ENCODE measurements around the genes PPP1R1B and PGAP3.

GRCh38 chr17:39593994-39594337 lies 13.8 kb downstream of the NEUROD2 start:
- RRBS = no CpG with 5 or more reads among the region's 3 CpGs

- RRBS = 2% methylated on average over 48 of the region's 92 CpGs
These were observed 9.1 kb upstream of the PPP1R1B start for GRCh38 chr17:39617299-39618470.

- RRBS = 20% methylated on average over 5 of the region's 20 CpGs
These were observed at the start of gene PPP1R1B for GRCh38 chr17:39626529-39627041. Gene PPP1R1B, plus strand, starts transcription at chr17:39626952.

DNA sequence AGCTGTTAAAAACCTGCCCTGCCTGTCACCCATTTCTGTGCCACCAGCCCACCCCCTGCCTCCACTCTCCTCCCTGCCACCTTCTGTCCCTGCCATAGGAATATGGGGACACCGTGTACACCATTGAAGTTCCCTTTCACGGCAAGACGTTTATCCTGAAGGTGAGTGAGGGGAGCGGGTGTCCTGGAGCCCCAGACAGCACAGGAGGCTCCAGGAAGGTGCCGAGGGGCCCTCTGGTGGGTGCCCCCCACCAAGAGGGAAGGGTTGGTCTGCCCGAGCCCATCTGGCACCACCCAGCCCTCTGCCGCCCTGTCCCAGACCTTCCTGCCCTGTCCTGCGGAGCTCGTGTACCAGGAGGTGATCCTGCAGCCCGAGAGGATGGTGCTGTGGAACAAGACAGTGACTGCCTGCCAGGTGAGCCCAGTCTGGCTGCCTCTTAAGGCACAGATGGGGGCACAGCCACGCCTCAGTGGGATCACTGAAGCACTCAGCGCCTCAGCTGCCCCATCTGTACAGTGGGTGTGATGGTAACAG lies 5.0 kb upstream of the TCAP start:
- RRBS = no CpG with 5 or more reads among the region's 12 CpGs

DNA sequence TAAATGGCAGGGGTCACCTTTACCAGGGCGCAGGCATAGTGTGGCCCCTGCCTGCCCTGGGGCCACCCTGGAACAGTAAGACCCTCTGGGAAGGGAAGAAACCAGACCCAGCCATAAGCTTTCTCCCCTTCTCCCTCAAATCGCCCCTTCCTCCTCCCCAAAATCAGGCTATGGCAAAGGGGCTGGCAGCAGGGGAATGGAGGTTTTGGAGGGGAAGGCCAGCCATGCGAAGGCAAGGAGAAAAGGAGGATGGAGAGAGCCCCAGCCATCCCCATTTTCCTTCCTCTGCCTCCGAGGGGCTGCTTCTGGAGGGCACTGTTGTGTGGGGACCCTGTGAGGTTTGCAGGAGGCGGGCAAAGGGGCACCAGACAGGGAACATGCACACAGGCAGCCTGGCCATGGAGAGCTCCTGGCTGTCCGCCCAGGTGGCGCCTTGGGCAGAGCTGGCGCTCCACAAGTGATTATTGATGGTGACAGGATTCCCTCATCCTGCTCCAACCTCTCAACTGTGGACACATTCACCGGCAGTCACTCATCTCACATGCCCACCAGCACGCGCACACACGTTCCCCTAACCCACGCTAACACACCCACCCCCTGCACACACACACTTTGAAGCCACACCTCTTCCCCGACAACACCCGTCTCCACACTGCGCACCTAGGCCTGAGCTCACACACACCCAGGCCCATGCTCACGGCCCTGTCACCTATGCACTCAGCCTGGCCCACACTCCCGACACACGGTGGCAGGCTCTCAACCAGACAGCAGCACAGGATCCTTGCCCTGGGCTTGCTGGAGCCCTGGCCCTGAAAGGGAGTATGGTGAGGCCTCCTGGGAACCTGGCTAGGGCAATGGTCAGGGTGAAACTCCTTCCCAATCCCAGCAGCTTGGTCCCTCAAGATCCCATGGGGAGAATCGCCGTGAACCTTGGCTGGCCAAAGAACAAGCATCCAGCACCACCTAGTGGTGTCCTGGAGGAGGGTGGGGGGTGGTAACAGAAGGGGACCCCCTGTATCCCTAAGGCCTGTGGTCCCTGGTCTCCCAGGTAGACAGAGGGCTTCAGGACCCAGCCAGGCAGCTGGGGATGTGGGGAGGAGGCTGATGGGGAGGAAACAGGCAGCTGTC lies 3.5 kb downstream of the PNMT start:
- RRBS = no CpG with 5 or more reads among the region's 21 CpGs

- RRBS = no CpG with 5 or more reads among the region's 13 CpGs
These were observed 9.3 kb downstream of the PNMT start for GRCh38 chr17:39677472-39678130.

GRCh38 chr17:39687402-39688552 lies at the start of gene PGAP3:
Gene PGAP3, minus strand, starts transcription at chr17:39688057.
- RRBS = 2% methylated on average over 12 of the region's 49 CpGs

DNA sequence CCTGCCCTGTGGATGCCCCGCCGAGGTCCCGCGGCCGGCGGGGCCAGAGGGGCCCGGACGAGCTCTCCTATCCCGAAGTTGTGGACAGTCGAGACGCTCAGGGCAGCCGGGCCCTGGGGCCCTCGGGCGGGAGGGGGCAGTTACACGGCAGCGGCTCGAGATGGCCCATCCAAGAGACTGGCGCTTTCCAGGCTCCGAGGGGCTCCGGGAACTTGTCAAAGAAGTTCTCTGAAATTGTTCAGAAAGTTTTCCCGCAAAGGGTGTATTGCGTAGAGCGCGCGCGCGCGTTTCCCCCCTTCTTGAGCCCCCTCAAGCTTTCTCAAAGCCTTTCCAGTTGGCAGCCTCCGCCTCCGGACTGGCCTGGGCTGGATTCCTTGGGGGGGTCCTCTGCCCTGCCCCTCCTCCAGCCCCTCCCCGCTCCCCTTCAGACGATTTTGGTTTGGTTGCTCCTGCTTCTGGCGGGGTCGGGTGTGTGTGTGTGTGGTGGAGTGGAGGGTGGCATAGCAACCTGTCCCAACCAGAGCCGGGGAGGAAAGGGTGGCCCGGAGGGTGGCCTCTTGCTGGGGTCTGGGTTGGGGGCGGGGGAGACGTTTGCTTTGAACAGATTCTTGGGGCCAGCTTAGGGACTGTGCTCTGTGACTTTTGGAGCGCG lies 614 bp downstream of the ERBB2 start:
- RRBS = 6% methylated on average over 11 of the region's 40 CpGs

DNA sequence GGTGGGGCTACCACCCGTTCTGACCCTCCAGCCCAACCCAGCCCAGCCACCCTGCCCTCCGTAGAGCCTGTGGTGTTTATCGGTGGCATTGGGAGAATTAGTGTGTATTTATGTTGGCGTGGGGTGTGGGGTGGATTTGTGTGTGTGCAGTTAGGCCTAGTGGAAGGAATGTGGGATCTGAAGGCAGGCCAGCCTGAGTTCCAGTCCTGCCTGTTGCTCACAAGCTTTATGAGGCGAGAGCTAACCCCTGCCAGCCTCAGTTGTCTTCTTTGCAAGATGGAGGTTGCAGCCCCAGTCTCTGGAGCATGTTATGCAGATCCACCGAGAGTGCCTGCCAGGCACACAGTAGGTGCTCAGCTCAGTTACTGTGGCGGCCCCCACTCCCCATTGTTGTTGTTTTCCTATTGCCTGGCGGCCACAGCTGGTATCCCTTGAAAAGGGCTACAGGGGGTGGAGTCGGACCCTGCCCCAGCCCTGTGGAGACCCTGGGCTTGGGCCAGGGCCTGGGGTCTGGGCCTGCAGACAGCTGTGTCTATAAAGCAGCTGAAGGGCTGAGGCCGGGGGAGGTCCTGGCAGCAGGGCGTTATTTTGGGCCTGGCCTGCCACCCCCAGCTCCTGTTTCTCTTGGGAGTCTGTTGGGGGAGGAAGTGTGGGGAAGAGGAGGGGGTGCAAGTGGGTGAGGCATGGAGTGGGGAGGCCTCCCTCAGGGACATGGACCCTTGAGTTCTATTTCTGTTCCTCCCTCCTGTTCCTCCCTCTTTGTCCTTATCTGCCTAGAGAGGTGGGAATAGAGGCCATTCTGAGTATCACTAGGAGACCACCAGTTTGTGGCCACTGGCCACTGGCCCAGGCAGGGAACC lies 5.2 kb downstream of the ERBB2 start:
- RRBS = no CpG with 5 or more reads among the region's 11 CpGs

GRCh38 chr17:39723115-39723546 lies 7.2 kb downstream of the MIEN1 start:
- RRBS = 97% methylated on average over 7 of the region's 19 CpGs

DNA sequence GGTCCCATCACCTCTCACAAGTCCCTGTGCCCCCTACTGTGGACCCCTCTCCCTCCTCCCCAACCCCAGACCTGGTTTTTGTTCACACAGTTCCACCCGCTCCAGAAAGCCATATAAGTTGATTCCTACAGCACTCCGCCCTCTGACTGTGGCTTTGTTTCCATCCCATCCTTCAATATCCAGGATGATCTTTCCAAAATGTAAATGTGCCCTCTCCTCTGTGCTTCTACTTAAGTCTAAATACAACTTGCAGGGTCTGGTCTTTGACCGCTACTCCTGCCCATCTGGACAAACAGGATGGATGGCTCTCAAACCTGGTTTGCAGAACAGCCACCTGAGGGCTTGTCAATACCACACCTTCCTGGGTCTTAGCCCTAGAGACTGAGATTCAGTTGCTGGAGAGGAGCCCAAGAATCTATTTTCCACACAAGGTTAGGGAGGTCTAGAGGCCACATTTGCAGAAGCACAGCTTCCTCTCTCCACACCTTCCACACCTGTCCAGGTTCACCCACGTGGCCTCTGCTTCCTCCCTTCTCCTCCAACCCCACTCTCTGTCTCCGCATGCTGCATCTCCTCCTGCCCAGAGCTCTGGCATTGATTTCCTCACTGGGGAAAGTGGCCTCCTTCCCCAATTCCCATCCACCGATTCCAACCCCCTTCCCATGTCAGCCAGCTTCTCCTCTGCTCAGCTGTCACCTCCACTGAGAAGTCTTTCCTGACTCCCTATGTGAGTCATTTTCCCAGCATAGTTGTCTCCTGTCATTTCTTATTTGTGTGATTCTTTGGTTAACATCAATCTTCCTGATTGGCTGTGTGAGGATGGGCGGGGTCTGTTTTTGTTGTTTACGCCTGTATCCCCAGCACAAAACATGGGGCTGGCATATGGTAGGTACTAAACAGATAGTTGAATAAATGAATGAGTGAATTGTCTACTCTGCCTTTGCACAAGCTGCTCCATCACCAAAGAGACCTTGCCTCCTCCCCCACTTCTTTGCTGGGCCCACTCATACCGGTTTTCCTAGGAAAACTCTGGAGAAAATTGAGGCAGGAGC lies 1.7 kb upstream of the GRB7 start:
- RRBS = no CpG with 5 or more reads among the region's 9 CpGs

- RRBS = no CpG with 5 or more reads among the region's 3 CpGs
These were observed 2.9 kb downstream of the IKZF3 start for GRCh38 chr17:39861252-39861549.

DNA sequence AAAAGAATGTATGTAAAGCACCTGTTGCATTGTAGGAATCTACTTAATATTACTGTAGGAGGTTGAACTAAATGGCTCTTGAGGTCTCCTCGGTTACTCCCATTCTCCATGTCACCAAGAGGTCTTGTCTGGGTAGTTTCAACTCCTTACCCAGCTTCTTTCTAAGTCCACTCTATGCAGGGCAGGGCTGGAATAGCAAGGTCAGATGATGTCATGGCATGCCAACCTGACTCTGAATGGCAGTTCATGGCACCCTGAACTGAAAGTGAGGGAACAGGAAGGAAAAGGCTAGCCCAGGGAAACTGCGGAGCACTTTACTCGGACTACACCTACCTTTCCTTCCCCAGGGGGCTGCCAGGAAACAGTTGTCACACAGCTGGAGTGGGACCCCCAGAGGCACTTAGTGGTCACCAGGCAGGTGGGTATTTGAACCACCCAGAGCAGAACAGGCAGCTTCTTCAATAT lies 973 bp downstream of the LRRC3C start:
- RRBS = no CpG with 5 or more reads among the region's 3 CpGs

- RRBS = 83% methylated on average over 1 of the region's 13 CpGs
These were observed 17.2 kb downstream of the PSMD3 start for GRCh38 chr17:39997509-39998474.

- RRBS = 91% methylated on average over 3 of the region's 28 CpGs
These were observed 8.0 kb downstream of the CSF3 start for GRCh38 chr17:40022867-40024026.

DNA sequence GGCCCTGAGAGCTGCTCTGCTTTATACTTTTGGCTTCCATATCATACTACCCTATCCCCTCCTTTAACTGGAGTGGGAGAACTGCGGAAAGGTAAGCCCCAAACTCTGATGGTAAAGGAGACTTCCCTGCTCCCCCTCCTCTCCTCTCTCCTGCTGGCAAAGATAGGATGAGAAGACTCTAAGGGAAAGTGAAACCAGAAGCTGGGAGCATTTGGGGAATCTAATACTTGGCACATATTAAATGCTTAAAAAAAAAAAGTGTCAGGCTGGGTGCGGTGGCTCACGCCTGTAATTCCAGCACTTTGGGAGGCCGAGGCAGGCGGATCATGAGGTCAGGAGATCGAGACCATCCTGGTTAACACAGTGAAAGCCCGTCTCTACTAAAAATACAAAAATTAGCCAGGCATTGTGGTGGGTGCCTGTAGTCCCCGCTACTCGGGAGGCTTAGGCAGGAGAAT lies 4.2 kb upstream of the MED24 start:
- RRBS = no CpG with 5 or more reads among the region's 9 CpGs

DNA sequence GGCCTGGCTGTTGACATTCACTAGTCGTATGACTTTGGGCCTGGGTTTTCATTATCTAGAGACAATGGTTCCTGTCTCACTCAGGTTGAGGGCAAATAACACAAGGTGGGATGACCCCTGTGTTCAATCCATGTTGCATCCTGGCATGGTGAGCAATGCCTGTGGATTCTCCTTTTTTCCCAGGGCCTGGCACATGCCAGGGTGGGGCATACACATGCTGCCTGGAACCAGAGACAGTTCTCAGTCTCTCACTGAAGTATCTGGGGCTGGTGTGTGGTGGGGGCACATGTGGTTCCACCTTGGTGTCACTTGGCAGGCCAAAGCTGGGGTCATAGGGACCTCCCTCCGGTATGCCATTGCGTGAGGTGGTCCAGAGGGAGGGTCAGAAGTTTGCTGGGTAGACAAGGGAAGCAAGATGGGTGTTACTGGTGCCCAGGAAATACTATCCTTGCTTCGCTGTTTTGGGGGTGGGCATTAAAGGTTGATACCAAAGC lies 5.5 kb downstream of the THRA start:
- RRBS = no CpG with 5 or more reads among the region's 4 CpGs

DNA sequence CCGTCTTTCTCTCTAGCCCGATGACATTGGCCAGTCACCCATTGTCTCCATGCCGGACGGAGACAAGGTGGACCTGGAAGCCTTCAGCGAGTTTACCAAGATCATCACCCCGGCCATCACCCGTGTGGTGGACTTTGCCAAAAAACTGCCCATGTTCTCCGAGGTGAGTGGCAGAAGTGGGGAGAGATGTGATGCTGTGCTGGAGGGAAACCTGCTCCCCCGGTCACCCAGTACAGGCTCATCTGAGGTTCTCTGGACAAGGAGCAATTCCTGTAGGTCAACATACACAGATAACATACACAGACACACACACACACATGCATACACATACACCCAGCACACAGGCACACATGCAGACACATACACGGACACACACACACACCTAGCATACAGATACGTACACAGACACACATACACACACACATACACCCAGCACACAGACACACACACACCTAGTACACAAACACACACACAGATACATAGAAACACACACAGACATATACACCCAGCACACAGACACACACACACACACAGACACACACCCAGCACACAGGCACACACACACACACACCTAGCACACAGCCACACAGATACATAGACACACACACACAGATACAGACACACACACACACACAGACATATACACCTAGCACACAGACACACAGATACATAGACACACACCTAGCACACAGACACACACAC lies 13.5 kb downstream of the NR1D1 start:
- RRBS = 72% methylated on average over 4 of the region's 11 CpGs

DNA sequence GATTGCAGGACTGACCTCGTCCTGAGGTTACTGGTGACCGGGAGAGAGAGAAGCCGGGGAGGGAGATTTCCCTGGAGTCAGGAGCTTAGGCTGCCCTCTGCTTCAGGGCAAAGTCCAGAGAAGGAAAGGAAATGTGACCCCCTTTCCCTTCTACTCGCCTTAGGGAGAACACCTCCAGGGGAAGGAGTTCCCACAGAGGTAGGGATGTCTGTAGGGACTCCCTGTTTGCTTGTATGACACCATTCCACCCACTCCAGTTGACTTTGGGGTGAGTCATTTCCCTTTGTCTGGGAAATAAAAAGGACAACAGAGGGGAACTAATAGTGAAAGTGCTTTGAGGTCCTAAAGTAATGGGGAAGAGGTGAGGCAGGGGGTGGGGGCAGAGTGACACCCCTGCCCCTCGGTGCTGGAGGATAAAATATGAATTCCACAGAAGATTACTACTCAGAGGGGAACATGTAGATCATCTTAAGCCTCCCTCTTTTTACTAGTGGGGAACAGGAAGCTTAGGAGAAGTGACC lies 724 bp upstream of the NR1D1 start:
- RRBS = no CpG with 5 or more reads among the region's 5 CpGs

DNA sequence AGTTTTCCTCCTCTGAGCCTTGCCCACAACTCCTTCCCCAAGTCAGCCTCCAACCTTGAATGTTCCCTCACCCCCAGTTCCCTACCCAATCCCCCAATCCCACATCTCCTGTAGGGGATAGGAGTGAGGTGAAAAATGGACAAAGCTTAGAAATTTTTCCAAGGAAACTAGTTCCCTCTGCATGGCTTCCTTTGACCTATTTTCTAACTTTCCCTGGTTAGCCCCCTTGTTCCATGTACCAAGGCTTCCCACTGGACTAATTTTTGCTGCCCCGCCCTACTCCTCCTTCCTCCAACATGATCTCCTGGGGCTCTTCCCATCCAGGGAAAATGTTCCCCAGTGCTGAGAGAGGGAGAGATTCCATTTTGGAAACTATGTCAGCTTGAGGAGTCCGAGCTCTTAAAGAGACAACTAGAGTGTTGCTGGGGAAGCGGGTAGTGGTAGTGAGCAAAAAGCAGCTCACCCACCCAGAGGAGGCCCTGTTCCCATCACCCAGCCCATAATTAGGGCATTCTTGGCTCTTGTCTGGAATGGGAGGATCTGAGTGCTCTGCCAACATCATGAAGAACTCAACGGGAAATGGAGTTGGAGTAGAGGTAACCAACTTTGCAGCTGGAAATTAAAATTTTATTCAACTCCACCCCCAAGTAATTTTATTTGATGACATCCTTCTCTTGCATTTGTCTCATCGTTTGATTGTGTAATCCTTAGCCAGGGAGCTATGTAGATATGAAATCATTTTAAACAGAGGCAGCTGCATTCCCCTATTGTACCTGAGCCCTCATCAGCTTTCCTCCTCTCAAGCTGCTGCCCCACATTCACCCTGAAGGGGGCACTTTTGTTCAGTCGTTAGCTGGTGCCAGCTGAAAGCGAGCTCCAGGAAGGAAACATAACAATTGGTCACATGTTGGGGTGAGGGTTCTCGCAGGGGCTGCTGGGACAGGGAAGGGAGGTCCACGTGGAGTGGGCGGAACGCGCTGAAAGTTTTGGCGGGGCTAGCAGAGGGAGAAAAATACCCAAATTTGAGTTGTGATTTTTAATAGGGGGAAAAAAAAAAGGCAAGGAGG lies 9.0 kb upstream of the MSL1 start:
- RRBS = no CpG with 5 or more reads among the region's 13 CpGs